Esophagus squamous epithelium (tissue), 4 donors: Measurements from ENCODE around the gene TRAPPC2L.

- PRO-cap: bidirectional peak, plus-strand start at chr16:88633940, minus-strand start at chr16:88633842
- RAMPAGE, long total RNA, 4 experiments: no peak in any of the 4 experiments
These were observed 4.8 kb upstream of the IL17C start for GRCh38 chr16:88633550-88634067.

GRCh38 chr16:88641924-88642582, 3.7 kb downstream of the IL17C start:
- PRO-cap: no peak
- RAMPAGE, long total RNA, 4 experiments: no peak in any of the 4 experiments

GRCh38 chr16:88704940-88705634, 1.1 kb downstream of the RNF166 start:
- PRO-cap: bidirectional peak, plus-strand start at chr16:88705326, minus-strand start at chr16:88705232; bidirectional peak, plus-strand start at chr16:88705406, minus-strand start at chr16:88705376
- RAMPAGE, long total RNA, 4 experiments: no peak in any of the 4 experiments

- PRO-cap: bidirectional peak, plus-strand start at chr16:88759536, minus-strand start at chr16:88759469
- RAMPAGE, long total RNA, 4 experiments: no peak in any of the 4 experiments
These were observed 25.8 kb downstream of the PIEZO1 start for GRCh38 chr16:88759163-88759718.

- PRO-cap: unidirectional peak, minus-strand start at chr16:88778346
- RAMPAGE, long total RNA, 4 experiments: no peak in any of the 4 experiments
These were observed 6.8 kb downstream of the PIEZO1 start for GRCh38 chr16:88777984-88778821.

DNA sequence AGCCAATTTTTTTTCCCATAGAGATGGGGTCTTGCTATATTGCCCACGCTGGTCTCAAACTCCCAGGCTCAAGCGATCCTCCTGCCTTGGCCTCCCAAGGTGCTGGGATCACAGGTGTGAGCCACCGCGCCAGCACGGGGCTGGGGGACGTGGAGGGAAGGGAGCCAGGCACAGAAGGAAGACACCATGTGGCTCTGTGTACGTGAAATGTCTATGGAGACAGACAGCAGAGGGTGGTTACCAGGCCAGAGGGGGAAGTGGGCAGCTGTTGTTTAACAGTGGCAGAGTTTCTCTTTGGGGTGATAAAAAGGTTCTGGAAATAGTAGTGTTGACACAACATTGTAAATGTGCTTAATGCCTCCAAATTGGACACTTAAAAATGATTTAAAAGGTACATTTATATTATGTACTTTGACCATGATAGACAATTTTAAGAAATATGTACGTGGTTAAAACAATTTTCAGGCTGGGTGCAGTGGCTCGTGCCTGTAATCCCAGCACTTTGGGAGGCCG, 4.7 kb upstream of the PIEZO1 start:
- PRO-cap: no peak
- RAMPAGE, long total RNA, 4 experiments: no peak in any of the 4 experiments

DNA sequence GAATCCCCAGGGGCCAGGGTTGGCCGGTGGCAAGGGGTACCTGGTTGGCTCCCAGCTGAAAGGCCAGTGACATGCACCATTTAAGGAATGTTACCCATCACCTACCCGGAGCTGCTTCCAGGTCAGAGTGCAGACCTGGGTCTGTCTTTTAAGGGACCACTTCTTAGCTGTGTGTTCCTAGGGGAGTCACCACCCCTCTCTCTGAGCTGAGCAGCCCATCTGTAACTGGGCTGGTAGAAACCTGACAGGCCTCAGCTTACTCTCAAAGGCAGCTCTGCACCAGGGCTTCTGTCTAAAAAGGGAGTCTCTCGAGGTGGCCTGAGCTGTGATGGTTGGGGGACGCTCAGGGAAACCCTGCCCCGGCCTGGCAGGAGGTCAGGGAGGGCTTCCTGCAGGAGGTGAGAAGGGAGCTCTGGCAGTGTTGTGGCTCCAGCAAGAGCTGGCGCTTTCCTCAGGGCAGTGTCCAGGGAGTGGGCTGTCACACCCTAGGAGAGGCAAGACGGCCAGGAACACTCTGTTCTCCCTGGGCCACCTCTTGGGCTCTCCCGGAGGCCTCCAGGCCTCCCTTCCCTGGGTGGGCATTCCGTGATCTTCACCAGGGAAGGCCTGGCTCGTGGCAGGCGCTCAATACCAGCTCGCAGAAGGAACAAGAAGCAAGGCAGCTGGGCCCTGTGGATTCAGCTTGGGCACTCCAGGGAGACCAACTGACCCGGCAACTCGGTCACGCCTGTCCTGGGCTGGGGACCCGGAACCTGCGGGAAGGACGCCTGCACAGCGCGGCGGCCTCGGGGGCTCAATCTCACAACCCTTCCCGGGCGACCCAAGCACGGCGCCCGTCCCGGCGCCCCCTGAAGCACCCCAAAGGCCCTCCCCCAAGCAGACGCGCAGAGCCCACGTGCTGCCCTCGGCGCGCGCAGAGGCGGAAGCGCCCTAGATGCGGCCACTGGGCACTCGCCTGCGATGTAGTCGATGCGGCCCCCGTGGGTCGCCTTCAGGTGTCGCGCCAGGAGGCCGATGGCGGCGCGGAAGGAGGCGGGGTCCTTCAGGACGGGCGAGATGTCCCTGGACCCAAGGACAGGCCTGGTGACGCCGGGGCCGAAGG, 782 bp downstream of the APRT start:
- PRO-cap: bidirectional peak, plus-strand start at position 916 of the sequence, minus-strand start at position 860 of the sequence
- RAMPAGE, long total RNA, 4 experiments: no peak in any of the 4 experiments

DNA sequence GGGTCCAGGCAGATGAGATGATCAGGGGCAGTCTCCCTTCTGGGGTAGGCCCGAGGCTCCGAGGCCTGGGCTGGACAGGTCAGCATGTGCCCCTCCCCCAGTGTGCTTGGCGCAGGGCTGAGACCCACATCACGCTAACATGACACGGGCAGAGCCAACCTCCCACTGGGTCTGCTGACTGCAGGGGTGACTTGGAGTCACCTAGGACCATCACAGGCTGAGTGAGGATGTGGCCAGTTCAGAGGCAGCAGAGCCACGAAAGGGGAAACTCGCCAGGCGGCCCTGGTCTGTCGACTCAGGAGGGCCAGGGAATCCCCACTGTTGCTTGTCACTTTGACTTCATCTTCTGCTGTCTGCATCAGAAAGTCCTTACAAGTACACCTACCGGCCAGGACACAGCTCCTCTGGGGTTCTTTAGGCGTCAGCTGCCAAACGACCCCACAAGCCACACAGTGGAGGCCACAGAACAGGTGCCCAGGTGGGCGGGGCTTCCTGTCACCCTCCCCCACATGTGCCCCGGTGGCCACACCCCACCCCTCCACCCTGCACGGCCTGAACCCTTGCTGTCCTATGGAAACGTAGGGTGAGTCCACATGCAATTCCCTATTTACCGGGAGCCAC, 2.2 kb downstream of the GALNS start:
- PRO-cap: no peak
- RAMPAGE, long total RNA, 4 experiments: no peak in any of the 4 experiments

- PRO-cap: bidirectional peak, plus-strand start at chr16:88857171, minus-strand start at chr16:88856948
- RAMPAGE, long total RNA, 4 experiments: start-site peak on the plus strand in 3 of 4 experiments, at chr16:88857126-88857148 at its widest, 299 to 881 reads per replicate
These were observed at the start of gene TRAPPC2L for GRCh38 chr16:88856659-88857637. Gene TRAPPC2L (plus strand): TSS chr16:88857127.

- PRO-cap: bidirectional peak, plus-strand start at chr16:89115517, minus-strand start at chr16:89115357
- RAMPAGE, long total RNA, 4 experiments: no peak in any of the 4 experiments
These were observed 21.6 kb downstream of the ACSF3 start for GRCh38 chr16:89114946-89116027.

GRCh38 chr16:89277630-89278260, 60.2 kb downstream of the ZNF778 start:
- PRO-cap: no peak
- RAMPAGE, long total RNA, 4 experiments: no peak in any of the 4 experiments

DNA sequence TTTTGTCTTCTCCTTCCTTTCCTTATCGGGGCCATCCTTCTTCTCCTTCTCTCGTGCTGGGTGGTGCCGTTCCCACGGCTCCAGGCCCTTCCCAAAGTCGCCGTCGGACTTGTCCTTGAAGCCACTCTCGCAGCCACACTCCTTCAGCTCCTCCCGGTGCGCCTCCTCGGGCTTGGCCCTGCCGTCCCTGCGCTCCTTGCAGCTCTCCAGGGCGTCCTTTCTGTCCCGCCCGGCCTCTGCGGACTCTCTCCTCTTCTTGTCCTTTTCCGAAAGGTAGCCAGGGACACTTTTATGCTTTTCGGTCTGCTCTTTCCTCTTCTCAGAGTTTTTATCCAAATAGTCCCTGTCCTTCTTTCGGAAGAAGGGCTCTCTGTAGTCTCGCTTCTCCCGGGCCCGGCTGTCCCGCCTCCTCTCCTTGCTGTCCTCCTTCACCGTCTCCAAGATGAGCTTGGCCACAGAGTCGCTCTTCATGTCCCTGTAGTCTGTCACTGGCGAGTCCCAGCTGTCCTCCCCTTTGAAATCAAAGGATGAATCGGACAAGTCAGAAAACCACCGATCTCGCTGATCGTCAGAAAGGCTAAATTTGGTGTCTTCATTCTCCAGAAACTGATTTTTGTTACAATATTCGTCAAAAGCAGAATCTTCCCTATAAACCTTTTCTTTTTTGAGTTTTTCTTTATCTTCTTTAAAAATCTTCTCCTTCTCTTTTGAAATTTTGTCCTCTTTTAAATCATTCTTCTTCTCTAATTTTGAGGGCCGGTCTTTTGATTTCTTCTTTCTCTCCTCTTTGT, 66.2 kb downstream of the ZNF778 start:
- PRO-cap: no peak
- RAMPAGE, long total RNA, 4 experiments: start-site peak on the minus strand in 1 of 4 experiments, centred at positions 115 to 504 of the sequence, 21 to 49 reads per replicate

DNA sequence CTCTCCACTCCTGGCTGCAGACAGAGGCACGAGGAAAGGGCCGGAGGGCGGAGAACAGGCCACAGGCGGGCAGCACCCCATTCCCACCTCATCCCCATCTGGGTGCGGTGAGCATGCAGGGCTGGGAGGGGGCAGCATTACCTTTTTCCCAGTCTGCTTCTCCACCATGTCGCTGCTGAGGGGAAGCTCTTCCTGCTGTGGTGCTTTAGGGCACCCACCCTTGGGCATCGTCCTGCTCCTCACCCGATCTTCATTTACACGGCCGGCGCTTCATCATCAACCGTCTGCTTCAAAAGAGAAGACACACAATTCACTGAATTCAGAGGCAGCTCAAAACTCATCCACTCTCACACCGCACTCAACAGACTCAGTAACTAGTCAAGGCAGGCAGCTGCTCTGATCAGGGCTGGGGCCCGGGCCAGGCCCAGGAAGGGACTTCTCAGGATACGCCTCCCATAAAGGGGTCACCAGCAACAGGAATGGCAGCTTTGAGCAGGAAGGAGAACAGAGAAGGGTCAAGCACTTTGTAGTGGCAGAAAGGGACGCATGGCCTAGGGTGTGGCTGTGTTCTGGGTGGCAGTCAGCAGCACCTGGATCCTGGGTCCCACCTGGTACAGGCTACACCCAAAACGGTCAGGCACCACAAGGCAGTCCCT, 99.4 kb downstream of the ZNF778 start:
- PRO-cap: no peak
- RAMPAGE, long total RNA, 4 experiments: no peak in any of the 4 experiments

GRCh38 chr16:89345347-89345649, 127.8 kb downstream of the ZNF778 start:
- PRO-cap: no peak
- RAMPAGE, long total RNA, 4 experiments: no peak in any of the 4 experiments

DNA sequence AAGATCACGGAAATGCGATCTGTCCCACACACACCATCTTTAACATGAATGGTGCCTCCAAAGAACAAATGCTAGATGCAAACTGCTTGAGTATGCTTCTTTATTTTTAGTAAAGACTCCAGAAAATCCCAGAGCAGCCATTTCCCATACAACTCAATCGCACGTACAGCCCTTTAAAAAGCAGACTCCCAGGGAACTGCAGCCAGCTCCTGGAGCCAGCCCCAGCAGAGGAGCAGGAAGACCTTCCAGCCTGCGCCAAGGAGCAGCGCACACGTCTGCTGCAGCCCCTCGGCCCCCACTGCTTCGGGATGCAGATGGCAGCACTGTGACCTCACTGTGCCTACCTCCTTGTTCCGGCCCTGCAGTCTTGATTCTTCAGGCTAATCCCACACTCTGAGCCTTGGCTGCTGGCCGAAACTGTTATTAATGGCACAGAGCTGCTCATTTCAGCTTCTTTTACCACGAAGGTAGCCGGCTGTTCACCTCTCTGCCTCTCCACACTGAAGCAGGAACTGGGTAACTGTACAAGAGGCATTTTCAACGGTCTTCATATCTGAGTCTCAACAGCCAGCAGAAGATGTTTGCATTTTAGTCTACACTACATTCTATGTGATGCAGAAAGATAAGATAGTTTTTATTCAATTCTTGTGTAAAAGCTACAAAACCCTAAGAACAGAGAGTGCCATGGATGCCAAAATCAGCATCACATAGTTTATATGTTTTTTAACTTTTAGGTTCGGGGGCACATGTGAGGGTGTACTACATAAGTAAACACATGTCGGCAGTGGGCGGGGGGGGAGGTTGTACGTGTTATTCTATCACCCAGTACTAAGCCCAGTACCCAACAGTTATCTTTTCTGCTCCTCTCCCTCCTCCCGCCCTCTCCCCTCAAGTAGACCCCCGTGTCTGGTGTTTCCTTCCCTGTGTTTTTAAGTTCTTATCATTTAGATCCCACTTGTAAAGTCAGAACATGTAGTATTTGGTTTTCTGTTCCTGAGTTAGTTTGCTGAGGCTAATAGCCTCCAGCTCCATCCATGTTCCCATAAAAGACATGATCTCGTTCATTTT, 130.8 kb downstream of the ANKRD11 start:
- PRO-cap: bidirectional peak, plus-strand start at position 452 of the sequence, minus-strand start at position 305 of the sequence
- RAMPAGE, long total RNA, 4 experiments: no peak in any of the 4 experiments

GRCh38 chr16:89425093-89425608, 65.2 kb downstream of the ANKRD11 start:
- PRO-cap: no peak
- RAMPAGE, long total RNA, 4 experiments: no peak in any of the 4 experiments

DNA sequence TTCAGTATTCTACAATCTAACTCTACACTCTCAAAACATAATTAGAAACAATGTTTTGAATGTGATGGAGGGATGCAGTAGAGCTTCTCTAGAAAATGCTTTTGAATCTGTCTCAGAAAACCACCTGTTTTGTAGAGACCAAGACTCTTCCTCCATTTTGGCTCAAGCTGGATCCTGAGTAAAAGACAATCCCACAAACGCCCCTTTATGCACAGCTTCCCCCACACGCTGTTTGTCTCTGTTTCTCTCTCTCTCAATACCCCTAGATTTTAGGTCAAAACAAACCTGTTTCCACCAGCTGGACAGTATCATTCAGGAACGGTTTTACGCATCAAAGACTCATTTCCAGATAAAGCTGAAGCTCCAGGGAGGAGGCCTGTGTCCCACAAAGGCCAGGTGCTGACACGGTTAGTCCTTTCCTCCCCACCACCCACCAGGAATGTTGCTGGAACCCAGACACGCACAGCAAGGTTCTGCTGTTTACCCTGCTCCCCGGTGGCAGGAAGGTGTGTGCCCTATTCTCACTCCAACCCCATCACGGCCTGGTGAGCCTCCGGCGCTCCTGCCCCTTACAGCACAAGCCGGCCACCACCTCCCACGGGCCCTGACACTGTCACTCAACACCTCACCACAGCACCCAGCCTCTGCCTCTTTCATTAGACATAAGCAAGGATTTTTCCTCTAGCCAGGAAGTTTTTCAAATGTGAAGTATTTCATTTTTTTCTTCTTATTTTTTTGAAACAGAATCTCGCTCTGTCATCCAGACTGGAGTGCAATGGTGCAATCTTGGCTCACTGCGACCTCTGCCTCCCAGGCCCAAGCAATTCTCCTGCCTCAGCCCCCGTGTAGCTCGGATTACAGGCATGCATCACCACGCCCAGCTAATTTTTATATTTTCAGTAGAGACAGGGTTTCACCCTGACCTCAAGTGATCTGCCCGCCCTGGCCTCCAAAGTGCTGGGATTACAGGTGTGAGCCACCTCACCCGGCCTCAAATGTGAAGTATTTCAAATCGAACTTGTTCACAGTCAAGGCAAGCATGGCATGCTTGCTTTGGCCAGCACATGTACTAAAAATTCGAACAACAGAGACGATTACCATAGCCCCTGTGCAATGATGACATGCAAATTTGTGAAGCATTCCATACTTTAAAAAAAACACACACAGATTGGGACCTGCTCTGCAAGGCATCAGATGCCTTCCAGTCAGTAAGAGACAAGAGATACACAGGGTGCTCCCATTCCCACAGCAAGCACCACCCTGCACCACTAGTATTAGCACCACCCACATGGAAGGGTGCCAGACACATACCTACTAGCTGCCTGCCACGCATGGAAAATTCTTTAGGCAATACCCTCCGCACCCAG, 47.6 kb downstream of the ANKRD11 start:
- PRO-cap: no peak
- RAMPAGE, long total RNA, 4 experiments: no peak in any of the 4 experiments

- PRO-cap: no peak
- RAMPAGE, long total RNA, 4 experiments: no peak in any of the 4 experiments
These were observed 29.7 kb downstream of the ANKRD11 start for GRCh38 chr16:89460595-89461199.

- PRO-cap: bidirectional peak, plus-strand start at chr16:89489344, minus-strand start at chr16:89489222
- RAMPAGE, long total RNA, 4 experiments: no peak in any of the 4 experiments
These were observed 1.1 kb downstream of the ANKRD11 start for GRCh38 chr16:89489040-89489830.

GRCh38 chr16:89534539-89534954, 25.9 kb upstream of the RPL13 start:
- PRO-cap: bidirectional peak, plus-strand start at chr16:89534726, minus-strand start at chr16:89534617
- RAMPAGE, long total RNA, 4 experiments: no peak in any of the 4 experiments